Skeletal muscle cell (primary cell): ENCODE results near the genes RPIA and ADRA2B.

- RRBS = no CpG with 5 or more reads among the region's 4 CpGs
Measured at GRCh38 chr2:88593294-88593493, 34.1 kb downstream of the EIF2AK3 start.

- RRBS = no CpG with 5 or more reads among the region's 2 CpGs
Measured at GRCh38 chr2:88609233-88609722, 18.0 kb downstream of the EIF2AK3 start.

GRCh38 chr2:88668686-88669409 lies 22.6 kb upstream of the RPIA start:
- RRBS = no CpG with 5 or more reads among the region's 3 CpGs

DNA sequence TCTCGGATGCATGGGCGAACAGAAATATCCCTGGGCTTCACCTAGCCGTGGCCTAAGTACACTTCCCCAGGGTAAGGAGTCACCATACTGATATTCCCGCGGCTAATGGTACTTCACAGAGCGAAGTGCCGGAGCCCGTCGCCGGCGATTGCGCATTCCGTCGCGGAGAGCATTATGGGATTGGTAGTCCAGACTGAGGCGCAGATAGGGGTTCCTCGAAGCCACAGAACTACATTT lies 200 bp upstream of the RPIA start:
- RRBS = no CpG with 5 or more reads among the region's 17 CpGs

DNA sequence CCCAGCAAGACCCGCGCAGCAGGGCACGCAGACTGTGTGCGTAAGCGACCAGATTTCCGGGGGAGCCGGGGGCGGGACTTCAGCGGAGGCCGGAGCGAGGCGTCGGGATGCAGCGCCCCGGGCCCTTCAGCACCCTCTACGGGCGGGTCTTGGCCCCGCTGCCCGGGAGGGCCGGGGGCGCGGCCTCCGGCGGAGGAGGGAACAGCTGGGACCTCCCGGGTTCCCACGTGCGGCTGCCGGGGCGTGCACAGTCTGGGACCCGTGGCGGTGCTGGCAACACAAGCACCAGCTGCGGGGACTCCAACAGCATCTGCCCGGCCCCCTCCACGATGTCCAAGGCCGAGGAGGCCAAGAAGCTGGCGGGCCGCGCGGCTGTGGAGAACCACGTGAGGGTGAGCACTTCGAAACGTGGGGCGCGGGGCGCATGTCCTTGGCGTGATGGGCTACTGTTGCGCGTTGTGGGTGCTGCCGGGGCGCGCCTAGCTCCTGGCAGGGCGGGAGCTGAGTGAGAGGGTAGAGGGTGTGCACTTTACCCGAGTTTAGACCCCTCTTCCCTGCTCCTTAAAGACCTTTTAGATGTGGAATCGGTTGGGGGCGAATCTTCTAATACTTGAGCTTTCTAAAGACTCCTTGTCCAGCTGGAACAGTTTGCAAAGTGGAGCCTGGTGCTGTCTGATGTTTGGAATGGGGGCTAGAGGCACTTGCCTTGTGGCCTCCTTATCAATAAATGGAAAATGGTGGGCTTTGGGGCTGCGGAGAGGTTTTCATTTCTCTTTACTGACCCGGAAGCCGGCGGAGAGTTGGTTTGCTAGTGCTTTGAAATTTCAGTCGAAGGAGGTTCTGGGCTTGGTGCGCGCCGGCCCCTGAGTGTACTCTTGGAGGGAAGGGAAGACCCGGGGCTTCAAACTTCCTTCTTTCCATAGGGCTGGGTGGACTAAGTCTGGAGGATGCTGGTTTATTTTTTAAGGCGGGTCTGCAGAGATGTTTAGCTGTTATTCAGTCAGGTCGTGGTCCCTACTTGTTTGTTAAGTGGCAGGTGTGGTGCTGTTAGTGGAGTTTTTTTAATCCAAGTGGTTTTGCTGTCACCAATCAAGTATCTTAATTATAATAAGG lies at the start of gene RPIA:
TSS of gene RPIA (plus strand) at position 82 of the 1,113 bp plus-strand sequence.
- RRBS = 1% methylated on average over 17 of the region's 66 CpGs

- RRBS = no CpG with 5 or more reads among the region's 5 CpGs
Measured at GRCh38 chr2:88737309-88737683, 45.8 kb downstream of the RPIA start.

GRCh38 chr2:88751959-88752353 lies 60.5 kb downstream of the RPIA start:
- RRBS = no CpG with 5 or more reads among the region's 4 CpGs

DNA sequence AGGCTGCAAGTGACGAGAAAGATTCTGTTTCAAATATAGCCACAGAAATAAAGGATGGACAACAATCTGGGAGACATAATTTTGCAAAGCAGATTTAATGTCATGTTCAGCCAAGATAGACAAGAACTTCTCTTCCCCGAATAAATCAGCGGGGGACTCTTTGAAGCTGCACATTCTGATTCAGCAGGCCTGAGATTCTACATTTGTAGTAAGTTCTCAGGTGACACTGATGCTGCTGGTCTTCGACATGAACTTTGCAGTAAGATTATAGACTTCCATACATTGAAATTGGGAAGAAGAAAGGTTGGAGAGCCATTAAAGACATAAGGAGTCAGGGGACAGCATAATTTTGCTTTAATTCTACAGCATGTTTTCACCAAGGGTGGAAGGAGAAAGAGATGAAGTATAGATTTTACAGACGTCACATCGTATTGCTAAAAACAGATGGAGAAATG lies 93.3 kb downstream of the RPIA start:
- RRBS = no CpG with 5 or more reads among the region's 6 CpGs

- RRBS = no CpG with 5 or more reads among the region's 6 CpGs
Measured at GRCh38 chr2:91766222-91766805, 2820.8 kb upstream of the AQP7B start.

- RRBS = no CpG with 5 or more reads among the region's 2 CpGs
Measured at GRCh38 chr2:94221007-94221601, 366.0 kb upstream of the AQP7B start.

DNA sequence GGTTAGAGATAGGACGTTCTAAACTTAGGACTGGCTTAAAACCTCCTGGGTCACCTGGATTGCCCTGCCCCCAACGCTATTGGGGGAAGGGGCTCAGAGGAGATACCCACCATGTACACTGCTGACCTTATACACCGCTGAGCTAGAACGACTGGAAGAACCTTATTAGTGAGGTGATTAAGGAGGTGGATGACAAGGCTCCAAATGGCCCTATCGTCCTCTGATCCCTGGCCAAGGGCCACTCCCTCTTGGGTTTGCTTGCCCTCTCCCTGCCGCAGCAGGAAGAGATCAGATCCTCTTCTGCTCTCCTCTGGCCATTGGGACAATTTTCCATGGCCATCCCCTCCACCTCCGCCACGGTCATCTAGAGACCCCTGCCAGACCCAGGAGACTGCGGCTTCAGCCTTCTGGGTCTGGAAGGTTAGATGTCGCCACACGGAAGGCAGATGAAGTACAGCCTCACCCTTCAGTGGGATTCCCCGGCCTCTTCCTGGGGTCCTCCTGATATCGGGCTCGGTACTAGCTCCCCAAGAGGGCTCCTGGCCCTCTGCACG lies 1.2 kb downstream of the ZNF514 start:
- RRBS = no CpG with 5 or more reads among the region's 15 CpGs

GRCh38 chr2:95275594-95276210 lies 1.5 kb downstream of the PROM2 start:
- RRBS = no CpG with 5 or more reads among the region's 28 CpGs

DNA sequence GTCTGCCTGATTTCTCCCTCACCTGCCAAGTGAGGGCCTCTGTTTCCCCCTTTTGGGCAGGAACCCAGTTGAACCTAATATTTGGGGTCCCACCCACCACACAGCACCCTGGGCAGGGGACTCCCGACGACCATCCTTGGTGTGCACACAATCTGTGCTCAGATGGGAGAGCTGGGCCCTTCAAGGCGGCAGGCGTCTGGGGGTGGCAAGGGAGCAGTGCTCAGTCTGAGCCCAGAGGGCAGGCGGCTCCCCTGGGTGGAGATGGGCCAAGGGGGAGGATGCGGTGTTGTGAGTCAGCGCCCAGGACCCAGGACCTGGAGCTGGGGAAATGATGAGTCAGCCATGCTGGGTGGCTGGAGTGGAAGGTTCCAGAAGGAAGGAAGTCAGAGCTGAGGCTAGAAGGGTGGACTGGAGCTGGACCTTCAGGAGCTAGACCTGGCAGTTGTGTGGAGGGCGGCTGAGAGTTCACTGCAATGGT lies 3.8 kb downstream of the PROM2 start:
- RRBS = no CpG with 5 or more reads among the region's 8 CpGs

DNA sequence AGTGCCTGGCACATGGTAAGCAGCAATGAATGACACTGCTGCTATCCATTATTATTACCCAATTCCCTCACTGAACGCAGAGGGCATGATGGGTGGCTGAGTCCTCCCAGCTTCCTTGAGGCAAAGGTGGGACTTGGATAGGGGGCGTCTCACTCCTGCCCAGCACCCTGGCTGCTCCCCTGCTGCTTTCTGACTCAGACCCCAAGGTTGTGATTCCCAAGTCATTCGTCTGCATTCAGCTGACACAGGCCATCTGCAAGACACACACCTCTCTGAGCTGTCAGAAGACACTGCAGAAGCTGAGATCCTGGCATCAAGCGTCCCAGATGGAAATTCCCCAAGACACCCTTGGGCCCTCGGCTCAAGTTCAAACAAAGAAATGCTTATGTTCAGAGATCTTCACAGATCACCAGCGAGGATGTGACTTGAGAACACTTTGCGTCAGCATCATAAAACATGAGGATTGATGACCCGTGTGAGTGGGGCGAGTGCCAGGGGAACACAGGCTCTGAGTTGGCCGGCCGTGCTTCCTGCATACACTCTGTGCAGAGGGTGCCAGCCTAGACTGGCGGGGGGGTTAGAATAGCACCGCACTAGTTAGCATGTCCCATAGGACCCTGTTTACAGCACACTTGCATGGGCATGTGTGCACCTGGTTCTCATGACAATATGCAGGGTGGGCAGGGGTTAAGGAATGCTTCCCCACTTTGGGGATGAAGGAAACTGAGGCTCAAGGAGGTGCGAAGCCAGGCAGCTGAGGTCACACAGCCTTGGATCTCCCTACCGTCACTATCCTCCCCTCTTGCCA lies 36.7 kb downstream of the KCNIP3 start:
- RRBS = no CpG with 5 or more reads among the region's 15 CpGs

DNA sequence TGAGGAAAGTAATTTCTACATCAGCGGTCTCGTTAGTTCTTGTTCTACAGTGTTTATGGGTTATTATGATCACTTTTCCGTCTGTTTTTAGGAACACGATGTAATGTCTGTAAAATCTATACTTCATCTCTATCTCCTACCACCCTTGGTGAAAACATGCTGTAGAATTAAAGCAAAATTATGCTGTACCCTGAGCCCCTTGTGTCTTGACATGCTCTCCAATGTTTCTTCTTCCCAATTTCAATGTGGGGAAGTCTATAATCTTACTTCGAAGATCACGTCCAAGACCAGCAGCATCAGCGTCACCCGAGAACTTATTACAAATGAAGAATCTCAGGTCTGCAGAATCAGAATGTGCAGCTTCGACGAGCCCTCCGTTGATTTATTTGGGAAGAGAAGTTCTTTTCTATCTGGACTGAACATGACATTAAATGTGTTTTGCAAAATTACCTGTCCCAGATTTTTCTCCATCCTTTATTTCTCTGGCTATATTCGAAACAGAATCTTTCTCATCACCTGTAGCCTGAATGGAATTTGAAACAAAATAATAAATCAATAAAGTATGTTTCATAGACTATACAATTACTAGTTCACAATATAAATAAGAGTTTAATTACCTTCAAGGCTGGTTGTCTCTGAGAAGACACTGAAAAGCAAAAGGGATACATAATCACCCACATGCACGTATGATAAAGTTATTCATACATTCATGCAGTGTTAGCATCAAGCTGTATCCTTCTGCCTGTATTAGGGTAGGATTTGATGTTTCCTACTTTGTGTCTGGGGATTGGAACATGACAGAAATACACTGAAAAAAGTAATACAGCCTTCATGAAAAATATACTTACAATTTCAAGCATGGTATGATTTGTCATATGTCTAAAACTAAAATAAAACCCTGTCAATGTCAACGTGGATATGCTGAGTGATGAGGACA lies 107.6 kb downstream of the ANKRD36C start:
- RRBS = no CpG with 5 or more reads among the region's 14 CpGs

DNA sequence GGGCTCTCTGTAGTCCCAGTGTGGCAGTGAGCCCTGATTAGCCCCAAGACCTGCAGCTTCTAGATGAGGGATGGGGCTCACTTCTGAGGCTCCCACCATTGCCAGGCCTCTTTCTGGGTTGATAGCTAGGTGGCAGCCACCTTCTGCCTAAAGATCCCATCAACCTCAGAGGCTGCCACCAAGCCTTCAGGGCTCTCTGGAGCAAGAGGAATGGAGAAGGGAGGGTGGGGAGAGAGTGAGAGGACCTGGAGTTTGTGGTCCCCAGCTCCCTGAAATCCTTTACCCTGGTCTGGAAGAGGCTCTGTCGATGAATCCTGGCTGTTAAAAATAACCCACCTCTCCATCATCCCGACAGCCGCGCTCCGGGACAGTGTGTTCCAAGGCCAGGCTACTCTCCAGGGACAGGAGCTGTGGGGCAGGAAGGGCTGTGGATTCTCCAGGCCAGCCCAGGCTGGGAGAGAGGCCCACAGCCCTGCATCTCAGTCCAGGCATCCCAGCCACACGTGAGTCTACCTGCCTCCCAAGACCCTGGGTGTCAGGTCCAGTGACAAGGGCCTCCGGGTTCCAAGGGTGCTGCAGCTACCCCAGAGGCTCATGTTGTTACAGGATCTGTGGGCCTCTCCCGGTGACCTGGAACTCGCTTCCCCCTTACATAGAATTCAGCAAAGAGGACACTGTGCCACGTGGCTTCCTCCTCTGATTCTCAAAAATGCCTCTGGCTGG lies 17.5 kb downstream of the ADRA2B start:
- RRBS = 82% methylated on average over 2 of the region's 10 CpGs

DNA sequence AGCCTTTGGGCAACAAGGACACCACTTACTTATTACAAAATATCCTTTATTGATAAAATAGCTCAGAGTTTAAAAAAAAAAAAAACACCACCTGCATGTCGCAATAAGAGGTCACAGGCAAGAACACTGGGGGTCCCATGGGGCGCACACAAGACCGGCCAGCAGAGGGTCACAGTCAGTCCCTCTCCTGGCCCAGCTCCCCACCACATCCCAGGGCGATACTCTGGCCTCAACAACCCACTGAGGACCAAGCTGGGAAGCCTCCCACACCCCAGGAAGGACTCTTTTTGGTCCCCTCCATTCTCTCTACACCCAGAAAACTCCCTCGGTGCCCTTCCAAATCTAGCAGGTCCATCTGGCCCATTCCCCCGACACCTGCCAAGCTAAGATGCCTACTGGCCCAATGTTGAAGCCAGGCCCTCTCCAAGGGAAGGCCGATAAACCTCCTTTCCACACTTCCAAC lies 3.5 kb downstream of the ADRA2B start:
- RRBS = no CpG with 5 or more reads among the region's 7 CpGs

GRCh38 chr2:96116202-96117377 lies at the start of gene ADRA2B:
Gene ADRA2B (minus strand): TSS chr2:96116571.
- RRBS = 2% methylated on average over 67 of the region's 144 CpGs

DNA sequence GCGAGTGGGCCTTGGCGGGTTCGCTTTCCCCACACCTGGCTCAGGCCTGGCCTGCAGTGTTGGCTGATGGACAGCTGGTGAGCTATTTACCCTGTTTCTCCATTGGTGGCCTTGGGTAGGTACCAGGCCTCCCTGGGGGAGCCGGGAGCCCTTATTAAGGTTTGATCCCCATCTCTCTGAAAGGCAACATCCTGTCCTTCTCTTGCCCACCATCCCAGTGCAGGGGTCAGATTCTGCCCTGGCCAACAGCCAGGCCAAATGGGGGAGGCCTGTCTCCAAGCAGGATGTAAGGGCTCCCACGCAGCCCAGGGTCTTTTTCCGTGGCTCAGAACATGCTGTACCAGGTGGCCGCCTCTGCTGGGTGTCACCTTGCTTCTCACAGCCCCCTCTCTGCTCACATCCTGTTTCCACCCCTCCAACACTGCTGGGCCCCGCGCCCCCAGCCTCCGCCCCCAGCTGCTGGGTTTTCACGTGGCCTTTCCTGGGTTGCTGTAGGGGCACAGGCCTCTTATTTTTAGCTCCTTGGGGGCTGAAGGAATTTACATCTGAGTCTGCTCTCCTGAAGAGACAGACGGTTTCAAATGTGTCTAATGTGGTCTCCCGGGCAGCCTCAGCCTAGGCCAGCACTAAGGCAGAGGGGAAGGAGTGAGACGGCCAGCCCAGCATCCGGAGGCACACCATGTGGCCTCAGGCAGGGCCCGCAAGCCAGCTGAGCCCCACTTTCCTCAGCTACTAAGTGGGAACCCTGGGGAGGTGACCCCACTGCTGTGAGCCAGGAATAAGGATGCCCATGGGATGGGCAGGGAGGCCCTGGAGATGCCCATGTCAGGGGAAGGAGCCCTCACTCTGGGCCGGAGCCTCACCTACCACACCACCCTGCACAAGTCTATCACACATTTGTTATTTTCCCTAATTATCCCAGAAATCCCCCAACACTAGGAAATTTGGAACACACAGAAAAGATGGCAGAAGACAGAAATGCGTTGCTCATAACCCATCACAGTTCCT lies 18.6 kb upstream of the DUSP2 start:
- RRBS = 23% methylated on average over 3 of the region's 18 CpGs

GRCh38 chr2:96264646-96265091 lies 1.1 kb downstream of the TMEM127 start:
- RRBS = no CpG with 5 or more reads among the region's 10 CpGs